Measurements from ENCODE around the genes MARK3 and TRMT61A.

GRCh38 chr14:102778771-102778988 is 1.4 kb downstream of the TRAF3 start:
- PRO-cap, 2 experiments, result peak in 1 of 2 experiments; most common minus-strand start chr14:102778878 (in 1)

GRCh38 chr14:102828082-102828526 is 50.9 kb downstream of the TRAF3 start:
- PRO-cap, 2 experiments, result no peak in any of the 2 experiments

GRCh38 chr14:102913261-102913874 is 9.1 kb upstream of the AMN start:
- PRO-cap, 2 experiments, result no peak in any of the 2 experiments

GRCh38 chr14:102915288-102915602 is 7.2 kb upstream of the AMN start:
- PRO-cap, 2 experiments, result no peak in any of the 2 experiments

DNA sequence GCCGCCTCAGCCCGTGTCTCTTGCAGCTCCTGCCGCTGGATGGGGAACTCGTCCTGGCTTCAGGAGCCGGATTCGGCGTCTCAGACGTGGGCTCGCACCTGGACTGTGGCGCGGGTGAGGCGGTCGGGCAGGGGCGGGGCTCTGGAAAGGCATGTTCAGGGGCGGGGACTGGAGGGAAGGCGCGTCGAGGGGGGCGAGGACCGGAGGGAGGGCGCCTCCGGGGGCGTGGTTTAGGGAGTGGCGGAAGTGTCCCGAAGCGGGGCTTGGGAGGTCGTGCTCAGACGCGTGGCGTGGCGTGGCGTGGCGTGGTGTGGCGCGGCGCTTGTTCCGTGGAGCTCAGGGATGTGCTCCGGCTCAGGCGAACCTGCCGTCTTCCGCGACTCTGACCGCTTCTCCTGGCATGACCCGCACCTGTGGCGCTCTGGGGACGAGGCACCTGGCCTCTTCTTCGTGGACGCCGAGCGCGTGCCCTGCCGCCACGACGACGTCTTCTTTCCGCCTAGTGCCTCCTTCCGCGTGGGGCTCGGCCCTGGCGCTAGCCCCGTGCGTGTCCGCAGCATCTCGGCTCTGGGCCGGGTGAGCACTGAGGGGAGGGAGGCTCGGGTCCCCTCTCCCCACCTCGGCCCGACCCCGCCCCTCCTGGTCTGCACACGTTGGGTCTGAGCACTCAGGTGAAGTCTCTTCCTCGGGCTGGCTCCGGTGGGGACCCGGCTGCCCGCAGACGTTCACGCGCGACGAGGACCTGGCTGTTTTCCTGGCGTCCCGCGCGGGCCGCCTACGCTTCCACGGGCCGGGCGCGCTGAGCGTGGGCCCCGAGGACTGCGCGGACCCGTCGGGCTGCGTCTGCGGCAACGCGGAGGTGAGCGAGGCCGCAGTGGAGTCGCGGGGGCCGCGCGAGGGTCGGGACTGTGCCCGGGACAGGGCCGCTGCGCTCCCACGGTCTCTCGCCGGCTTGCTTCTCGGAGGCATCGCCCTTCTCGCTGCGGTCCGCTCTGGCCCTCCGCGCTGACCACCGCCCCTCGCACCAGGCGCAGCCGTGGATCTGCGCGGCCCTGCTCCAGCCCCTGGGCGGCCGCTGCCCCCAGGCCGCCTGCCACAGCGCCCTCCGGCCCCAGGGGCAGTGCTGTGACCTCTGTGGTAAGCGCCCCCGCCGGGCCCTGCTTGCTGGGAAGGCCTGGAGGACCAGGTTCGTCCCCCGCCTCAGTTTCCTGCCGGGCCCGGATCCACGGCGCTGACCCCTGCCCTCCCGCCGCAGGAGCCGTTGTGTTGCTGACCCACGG is 6.4 kb downstream of the AMN start:
- PRO-cap, 2 experiments, result no peak in any of the 2 experiments

GRCh38 chr14:102973625-102974293 is 51.3 kb downstream of the AMN start:
- PRO-cap, 2 experiments, result no peak in any of the 2 experiments

- PRO-cap, 2 experiments, result peak in 2 of 2 experiments; most common plus-strand start chr14:103051592 (in 2); most common minus-strand start chr14:103051545 (in 2)
These were observed 6.0 kb downstream of the CDC42BPB start for GRCh38 chr14:103051356-103051782.

DNA sequence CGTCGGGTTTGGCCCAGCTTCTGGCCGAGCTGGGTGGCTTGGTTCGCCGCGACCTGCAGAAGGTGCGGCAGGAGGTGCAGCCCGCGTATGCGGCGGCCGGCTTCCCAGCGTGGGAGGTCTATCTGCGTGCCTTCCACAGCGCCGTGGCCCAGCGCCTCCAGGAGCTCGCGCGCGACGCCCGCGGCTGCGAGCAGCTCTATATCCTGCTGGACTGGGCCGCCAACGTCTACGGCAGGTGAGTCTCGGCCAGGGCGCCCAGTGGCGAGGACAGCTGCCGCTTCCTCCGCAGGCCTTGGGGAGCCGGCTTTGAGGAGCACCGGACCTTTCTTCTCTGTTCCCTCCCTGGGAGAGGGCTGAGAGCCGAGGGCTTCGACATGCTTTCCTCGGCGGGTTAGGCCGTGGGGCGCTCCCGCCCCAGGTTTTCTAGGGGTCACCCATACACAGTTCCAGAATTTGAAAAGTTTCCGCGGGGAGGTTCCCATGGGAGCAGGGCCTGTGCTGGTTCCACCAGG is 8.1 kb downstream of the EXOC3L4 start:
- PRO-cap, 2 experiments, result no peak in any of the 2 experiments

- PRO-cap, 2 experiments, result no peak in any of the 2 experiments
These were observed 7.8 kb downstream of the TNFAIP2 start for GRCh38 chr14:103130962-103131531.

GRCh38 chr14:103225091-103225603 is 101.9 kb downstream of the TNFAIP2 start:
- PRO-cap, 2 experiments, result no peak in any of the 2 experiments

DNA sequence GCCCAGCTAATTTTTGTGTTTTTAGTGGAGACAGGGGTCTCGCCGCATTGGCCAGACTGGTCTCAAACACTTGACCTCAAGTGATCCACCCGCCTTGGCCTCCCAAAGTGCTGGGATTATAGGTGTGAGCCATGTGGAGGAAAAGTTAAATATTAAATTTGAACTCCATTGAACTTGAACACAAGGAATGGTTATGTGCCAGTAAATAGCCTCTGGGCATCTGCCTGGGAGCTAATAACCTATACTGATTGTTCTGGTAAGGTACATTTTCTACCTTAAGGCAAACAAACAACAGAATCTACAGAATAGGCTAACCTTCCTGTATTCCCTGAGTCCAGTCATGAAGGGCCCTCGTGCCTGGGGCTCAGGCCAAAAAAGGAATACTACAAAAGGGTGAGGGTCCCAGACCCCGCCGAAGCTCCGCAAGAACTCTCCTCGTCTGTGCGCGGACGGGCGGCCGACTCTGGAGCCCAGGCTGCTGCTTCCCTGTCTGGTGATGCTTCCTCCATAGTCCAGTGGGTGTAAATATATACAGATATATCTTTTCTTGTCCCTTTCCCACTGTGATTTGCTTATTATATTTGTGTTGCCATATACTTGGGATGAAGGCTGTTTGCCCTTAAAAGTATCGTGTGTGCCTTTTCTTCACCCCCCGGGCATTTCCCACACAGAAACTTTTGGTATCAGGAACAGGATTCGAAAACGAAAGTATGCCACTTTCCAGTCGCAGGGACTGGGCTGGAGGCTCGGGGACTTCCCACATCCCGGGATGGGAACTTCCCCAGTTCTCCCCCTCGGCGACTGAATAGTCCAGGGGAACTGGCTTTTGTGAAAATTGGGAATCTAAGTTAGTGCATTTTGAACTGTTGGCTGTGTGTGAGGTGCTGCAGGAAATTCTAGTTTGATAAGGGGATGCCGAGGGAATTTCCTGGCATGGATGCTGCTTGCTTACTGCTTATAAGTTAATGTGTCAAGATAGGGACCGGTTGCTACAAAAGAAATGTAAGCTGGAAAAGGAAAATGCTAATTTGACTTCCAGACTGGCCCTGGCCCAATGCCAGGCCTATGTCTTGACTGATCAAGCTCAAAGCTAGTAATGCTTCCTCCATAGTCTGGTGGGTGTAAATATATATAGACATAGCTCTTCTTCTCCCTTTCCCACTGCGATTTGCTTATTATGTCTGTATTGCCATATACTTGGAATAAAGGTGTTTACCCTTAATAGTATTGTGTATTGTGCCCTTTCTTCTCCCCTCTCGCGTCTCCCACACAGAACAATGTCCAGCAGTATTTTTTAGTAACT is 73.6 kb upstream of the EIF5 start:
- PRO-cap, 2 experiments, result peak in 2 of 2 experiments; most common minus-strand start position 662 of the sequence (in 2)

GRCh38 chr14:103343923-103344911 is 10.2 kb downstream of the EIF5 start:
- PRO-cap, 2 experiments, result no peak in any of the 2 experiments

DNA sequence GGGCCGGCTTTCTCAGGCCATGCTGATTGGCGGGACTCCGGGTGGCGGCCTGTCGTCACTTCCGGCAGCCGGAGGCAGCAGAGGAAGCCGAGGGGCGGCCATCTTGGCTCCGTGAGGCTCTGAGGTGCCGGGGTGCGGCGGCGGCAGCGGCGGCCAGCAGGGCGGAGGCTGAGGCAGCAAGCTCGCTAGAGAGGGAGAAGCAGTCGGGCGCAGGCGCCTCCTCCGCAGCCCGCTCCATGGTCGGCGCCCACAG is at the start of gene MARK3:
TSS of gene MARK3 (plus strand) at position 106 of the 253 bp plus-strand sequence.
- PRO-cap, 2 experiments, result peak in 2 of 2 experiments; most common plus-strand start position 112 of the sequence (in 2)

- PRO-cap, 2 experiments, result no peak in any of the 2 experiments
These were observed 9.5 kb downstream of the CKB start for GRCh38 chr14:103512925-103513813.

DNA sequence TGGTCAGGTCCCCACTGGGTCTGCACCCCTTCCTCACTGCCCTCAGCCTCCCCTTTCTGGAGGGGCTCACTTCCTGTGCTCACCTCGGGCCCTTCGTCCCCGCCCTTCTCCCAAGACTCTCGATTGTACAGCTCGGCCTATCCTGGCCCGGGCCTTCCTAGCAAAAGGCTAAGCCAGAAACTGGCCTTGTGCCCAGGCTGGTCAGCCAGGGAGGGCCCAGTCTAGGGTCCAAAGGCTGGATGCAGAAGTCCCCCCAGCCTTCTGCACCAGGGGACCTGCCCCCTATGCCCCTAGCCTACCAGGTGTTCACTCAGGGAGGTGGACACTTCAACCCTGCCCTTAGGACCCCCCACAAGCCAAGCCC is 4.5 kb downstream of the CKB start:
- PRO-cap, 2 experiments, result no peak in any of the 2 experiments

- PRO-cap, 2 experiments, result peak in 2 of 2 experiments; most common plus-strand start chr14:103529184 (in 1); most common minus-strand start chr14:103529001 (in 2)
These were observed at the start of gene TRMT61A for GRCh38 chr14:103528866-103529560. Gene TRMT61A (plus strand): TSS chr14:103529196.

GRCh38 chr14:103538086-103539138 is 9.4 kb downstream of the TRMT61A start:
- PRO-cap, 2 experiments, result no peak in any of the 2 experiments

DNA sequence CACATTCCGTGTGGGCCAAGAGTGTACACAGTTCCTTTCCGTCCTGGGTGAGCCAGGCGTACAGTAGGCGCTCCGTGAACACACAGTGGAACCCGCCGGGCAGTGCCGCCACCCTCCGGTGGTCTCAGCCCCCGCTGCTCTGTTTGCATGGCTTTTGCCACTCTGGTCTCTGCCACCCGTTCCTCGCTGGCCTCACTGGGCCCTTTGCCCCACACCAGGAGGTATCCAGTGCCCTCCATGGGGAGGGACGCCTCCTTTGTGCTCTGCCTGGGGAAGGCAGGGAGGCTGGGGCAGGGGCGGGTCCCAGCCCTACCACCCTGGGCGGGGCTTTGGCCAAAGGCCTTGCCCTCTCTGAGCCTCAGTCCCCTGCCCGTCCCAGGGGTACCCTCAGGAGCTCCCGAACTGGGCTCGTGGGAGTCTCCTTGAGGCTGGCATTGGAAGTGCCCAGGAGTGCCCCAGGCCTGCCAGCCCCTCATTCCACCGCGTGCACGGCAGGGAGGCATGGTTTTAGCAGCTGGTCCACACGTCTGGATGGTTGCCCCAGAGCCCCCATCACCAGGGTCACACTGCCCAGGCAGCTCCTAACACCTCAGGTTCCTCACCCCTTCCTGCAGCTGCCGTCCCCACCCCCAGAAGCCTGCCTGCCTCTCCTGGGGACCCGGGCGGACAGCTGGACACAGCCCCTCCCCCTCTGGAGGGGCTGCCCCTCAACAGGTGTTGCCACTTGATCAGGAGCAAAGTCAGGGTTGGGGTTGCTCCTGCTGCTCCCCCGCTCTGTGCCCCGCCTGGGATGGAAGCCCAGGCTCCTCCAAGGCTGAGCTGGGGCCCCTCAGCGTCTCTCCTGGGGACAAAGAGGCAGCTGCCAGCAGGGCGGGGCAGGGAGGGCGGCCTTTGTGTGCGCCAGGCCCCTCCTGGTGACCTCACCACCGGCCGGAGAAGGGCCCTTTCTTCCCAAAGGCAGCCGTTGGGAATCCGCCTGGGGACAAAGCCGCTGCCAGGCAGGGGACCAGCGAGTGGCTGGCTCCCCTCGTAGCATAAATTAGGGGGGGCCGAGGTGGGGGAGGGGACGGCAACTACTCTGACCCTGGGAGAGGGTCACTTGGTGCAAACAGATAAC is 13.4 kb downstream of the TRMT61A start:
- PRO-cap, 2 experiments, result no peak in any of the 2 experiments

- PRO-cap, 2 experiments, result no peak in any of the 2 experiments
These were observed 15.4 kb downstream of the TRMT61A start for GRCh38 chr14:103544244-103544952.

- PRO-cap, 2 experiments, result no peak in any of the 2 experiments
These were observed 1.9 kb downstream of the BAG5 start for GRCh38 chr14:103560280-103561190.

Data from Metastatic Liver Carcinoma in the Adrenal Gland (tissue), 2 donors.